A549 (cell line): ENCODE results near the genes C1orf35 and H3-4.

DNA sequence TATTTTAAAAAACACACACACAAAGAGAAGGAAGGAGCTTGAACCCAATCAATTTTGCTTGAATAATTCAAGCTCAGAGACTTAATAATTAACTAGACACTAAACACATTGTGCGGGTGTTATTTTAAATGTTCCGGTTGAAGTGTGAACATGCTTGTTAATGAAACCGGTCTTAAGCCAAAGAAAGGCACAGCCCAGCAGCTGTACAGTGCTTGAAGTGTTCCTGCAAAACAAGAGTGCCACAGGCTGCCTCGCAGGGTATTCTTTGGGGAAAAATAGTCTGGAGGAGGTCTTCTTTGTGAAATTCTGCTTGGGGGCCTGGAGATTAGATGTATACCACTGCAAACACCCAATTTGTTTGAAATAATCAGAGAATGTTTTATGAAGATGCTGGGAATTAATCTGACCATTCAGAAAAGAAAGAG is 2.2 kb upstream of the CDC42BPA start:
- PRO-cap = no peak
CAGE:
- cytosol, long polyA plus RNA = no peak
- long polyA plus RNA = no peak
- nucleus, long polyA plus RNA = no peak

DNA sequence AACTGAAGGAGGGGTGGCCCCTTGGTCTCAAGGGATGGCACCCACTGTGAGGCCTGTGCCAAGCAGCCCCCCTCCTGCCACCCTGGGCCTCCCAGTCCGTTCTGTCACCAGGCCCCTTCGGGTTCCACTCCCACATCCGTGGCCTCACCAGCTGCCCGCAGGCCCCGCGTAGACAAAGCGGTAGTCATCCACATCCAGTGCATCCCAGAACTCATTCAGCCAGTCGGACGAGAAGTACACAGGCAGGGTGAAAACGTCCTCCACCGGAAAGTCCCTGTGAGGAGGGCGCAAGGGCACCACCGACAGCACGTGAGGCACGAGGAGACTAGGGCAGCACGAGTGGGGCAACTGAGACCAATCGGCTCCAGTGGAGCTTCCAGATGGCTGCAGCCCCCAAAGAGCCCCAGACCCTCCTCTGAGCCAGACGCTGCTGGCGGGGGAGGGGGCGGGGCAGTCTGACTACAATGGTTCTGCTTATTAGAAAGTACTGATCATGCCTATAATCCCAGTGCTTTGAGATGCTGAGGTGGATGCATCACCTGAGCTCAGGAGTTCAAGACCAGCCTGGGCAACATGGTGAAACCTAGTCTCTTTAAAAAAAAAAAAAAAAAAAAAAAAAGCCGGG is 1.2 kb downstream of the JMJD4 start:
- PRO-cap = no peak
CAGE:
- cytosol, long polyA plus RNA = no peak
- long polyA plus RNA = no peak
- nucleus, long polyA plus RNA = no peak

DNA sequence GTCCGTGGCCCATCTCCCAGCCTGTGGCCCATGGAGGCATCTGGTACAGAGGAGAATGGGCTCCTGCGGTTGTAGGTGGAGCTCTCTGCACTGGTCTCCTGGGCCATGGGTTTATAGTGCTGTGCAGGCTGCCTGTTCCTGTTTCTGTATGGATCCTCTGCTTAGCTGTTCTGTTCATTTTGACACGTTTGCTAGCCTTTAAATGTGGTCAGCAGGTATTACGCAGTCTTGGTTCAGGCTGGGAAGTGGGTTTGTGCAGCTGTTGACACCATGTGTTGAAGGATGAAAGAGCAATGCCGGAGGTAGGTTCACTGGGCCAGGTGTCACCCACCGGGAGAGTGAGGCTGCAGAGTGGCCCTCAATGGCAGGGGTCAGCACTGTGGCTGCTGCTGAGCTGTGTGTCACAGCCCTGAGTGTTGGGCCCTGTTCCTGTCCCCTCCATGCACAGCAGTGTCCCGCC is 38.9 kb downstream of the SNAP47 start:
- PRO-cap = no peak
CAGE:
- cytosol, long polyA plus RNA = no peak
- long polyA plus RNA = no peak
- nucleus, long polyA plus RNA = no peak

DNA sequence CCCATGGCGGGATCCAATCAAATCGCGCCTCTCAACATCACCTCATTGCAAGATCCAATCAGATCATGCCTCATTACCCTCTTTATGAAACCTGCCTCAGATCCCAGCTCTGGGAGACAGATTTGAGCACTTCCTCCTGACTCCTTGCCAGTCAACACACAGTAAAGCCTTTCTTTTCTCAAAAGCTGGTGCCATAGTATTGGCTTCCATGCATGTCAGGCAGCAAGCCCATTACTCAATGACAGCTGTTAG is 41.9 kb downstream of the PRSS38 start:
- PRO-cap = no peak
CAGE:
- cytosol, long polyA plus RNA = no peak
- long polyA plus RNA = no peak
- nucleus, long polyA plus RNA = no peak

- PRO-cap = no peak
CAGE:
- cytosol, long polyA plus RNA = no peak
- long polyA plus RNA = no peak
- nucleus, long polyA plus RNA = no peak
These were observed 23.5 kb upstream of the ARF1 start for GRCh38 chr1:228058960-228059551.

GRCh38 chr1:228101961-228102612 is 1.0 kb downstream of the C1orf35 start:
- PRO-cap = no peak
CAGE:
- cytosol, long polyA plus RNA = no peak
- long polyA plus RNA = no peak
- nucleus, long polyA plus RNA = no peak

- PRO-cap = bidirectional peak, plus-strand start at chr1:228102944, minus-strand start at chr1:228102880; bidirectional peak, plus-strand start at chr1:228103210, minus-strand start at chr1:228103325
CAGE:
- cytosol, long polyA plus RNA = no peak
- long polyA plus RNA = start-site peak on the plus strand at chr1:228103436-228103518, 10 and 5 reads in 2 replicates
- nucleus, long polyA plus RNA = no peak
These were observed at the start of gene C1orf35 for GRCh38 chr1:228102613-228103637. Gene C1orf35, minus strand, starts transcription at chr1:228103325.

DNA sequence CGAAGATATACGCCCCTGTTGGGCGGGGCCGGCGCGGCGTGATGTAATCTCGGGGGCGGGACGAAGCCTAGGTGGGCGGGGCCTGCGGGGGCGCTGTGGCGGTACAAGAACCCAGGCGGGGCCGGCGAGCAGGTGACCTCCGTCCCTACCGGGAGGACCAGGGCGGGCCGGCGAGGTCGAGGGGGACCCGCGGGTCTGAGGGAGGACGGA is 174 bp upstream of the MRPL55 start:
- PRO-cap = bidirectional peak, plus-strand start at position 104 of the sequence, minus-strand start outside the sequence
CAGE:
- cytosol, long polyA plus RNA = no peak
- long polyA plus RNA = no peak
- nucleus, long polyA plus RNA = no peak

DNA sequence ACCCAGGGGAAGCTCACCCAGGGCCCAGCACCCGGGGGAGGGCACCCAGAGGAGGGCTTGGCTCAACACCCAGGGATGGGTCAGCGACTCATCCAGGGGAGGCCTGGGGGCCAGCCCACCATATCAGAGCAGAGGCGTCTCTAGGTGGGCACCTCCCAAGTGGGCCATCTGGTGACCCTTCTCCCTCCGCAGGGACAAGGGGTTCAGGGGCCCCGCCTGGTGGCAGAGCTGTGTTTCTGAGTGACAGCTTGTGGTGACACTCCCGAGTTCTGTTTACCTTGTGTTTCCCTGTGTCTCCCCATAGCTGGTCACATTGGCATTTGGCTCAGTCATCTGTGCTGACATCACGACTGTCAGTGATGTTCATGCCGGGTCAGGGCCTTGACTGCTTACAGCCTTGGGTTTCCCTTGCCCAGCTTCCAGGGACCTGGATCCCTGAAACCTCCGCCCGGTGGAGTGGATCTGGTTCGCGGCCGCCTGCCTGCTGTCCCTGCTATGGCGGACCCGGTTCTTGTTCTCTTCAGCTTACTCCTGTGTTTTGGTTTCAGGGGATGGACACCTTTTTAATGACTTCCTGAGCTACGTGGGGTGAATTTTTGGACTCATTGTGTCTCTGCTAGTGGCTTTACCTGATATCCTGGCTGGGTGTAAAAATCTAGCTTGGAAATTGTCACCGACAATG is 906 bp downstream of the IBA57 start:
- PRO-cap = no peak
CAGE:
- cytosol, long polyA plus RNA = no peak
- long polyA plus RNA = no peak
- nucleus, long polyA plus RNA = no peak

DNA sequence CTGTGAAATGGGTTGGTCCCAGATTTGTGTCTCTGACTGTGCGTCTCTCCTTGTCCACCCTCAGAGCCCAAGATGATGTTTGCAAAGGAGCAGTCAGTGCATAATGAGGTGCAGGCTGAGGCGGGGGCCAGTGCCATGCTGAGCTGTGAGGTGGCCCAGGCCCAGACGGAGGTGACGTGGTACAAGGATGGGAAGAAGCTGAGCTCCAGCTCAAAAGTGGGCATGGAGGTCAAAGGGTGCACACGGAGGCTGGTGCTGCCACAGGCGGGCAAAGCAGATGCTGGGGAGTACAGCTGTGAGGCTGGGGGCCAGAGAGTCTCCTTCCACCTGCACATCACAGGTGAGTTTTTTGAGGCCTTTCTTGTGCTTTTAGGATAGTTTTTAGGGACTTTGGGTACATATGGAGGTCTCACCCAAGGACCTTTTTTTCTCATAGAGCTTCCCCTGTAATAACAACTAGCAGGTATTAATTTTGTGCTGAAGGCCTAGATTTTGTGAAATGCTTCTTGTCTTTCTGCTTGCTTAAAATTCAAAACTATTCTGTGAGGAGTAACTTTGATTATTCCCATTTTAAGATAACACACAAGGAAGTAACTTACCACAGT is 36.5 kb downstream of the OBSCN start:
- PRO-cap = no peak
CAGE:
- cytosol, long polyA plus RNA = no peak
- long polyA plus RNA = no peak
- nucleus, long polyA plus RNA = no peak

GRCh38 chr1:228298148-228298789 is 90.4 kb downstream of the OBSCN start:
- PRO-cap = no peak
CAGE:
- cytosol, long polyA plus RNA = no peak
- long polyA plus RNA = no peak
- nucleus, long polyA plus RNA = no peak

DNA sequence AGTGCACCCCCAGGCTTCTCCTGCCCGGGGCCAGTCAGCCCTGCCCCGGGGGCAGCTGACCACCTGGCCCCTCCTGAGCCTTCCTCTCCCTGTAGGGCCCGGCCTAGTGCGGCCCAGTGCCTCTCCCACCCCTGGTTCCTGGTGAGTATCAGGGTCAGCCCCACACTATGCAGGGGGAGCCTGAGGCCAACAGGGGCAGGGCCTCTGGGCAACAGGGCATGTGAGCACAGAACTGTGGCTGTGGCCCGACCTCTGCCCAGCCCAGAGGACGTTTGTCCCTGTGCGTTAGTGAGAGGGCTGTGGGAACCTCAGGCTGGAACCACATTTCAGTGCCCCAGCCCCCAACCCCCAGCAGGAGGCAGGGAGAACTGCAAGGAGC is 36.5 kb downstream of the TRIM11 start:
- PRO-cap = no peak
CAGE:
- cytosol, long polyA plus RNA = no peak
- long polyA plus RNA = no peak
- nucleus, long polyA plus RNA = no peak

GRCh38 chr1:228400725-228401467 is 5.7 kb downstream of the TRIM11 start:
- PRO-cap = no peak
CAGE:
- cytosol, long polyA plus RNA = no peak
- long polyA plus RNA = no peak
- nucleus, long polyA plus RNA = no peak

GRCh38 chr1:228425123-228425687 is at the start of gene H3-4:
Gene H3-4, minus strand, starts transcription at chr1:228425360.
- PRO-cap = no peak
CAGE:
- cytosol, long polyA plus RNA = no peak
- long polyA plus RNA = no peak
- nucleus, long polyA plus RNA = no peak

DNA sequence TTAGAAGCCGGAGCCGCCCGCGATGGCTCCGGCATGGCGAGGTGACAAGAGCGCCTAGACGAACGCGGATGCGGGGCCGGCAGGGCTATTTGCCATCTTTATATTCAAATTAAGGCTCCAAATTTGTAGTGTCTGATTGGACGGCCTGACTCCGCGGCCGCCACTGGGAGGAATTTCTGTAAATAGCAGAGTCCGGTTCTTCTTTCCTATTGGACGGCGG is 6.6 kb downstream of the H2BC26 start:
- PRO-cap = no peak
CAGE:
- cytosol, long polyA plus RNA = no peak
- long polyA plus RNA = no peak
- nucleus, long polyA plus RNA = no peak

GRCh38 chr1:228464780-228465337 is 7.0 kb downstream of the H2BC26 start:
- PRO-cap = no peak
CAGE:
- cytosol, long polyA plus RNA = no peak
- long polyA plus RNA = no peak
- nucleus, long polyA plus RNA = no peak

DNA sequence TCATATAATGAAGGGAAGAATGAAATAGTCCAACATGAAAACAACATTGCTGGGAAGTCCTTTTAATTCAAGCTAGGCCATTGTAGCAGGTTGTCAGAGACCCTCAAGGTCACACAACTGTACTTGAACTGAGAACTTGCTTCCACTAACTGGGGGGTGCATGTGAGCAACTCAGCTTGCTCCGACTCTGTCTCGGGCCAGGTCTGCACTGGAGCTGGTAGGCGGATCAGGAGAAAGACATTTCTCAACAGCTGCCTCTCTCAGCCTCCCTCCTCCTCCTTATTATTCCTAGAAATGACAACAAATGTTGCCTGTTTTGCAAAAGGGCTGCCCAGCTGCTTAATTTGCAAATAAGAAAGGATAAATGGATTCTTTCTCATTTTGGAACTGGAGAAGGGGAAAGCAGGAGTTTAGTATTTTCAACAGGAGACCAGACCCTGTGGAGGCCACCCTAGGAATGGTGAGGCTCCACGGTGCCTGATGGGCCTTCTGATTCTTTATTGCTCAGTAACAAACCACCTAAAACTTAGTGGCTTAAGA is 140.5 kb downstream of the RHOU start:
- PRO-cap = no peak
CAGE:
- cytosol, long polyA plus RNA = no peak
- long polyA plus RNA = no peak
- nucleus, long polyA plus RNA = no peak

- PRO-cap = bidirectional peak, plus-strand start at chr1:228978963, minus-strand start at chr1:228978852
CAGE:
- cytosol, long polyA plus RNA = no peak
- long polyA plus RNA = no peak
- nucleus, long polyA plus RNA = no peak
These were observed 243.4 kb downstream of the RHOU start for GRCh38 chr1:228978663-228979130.

DNA sequence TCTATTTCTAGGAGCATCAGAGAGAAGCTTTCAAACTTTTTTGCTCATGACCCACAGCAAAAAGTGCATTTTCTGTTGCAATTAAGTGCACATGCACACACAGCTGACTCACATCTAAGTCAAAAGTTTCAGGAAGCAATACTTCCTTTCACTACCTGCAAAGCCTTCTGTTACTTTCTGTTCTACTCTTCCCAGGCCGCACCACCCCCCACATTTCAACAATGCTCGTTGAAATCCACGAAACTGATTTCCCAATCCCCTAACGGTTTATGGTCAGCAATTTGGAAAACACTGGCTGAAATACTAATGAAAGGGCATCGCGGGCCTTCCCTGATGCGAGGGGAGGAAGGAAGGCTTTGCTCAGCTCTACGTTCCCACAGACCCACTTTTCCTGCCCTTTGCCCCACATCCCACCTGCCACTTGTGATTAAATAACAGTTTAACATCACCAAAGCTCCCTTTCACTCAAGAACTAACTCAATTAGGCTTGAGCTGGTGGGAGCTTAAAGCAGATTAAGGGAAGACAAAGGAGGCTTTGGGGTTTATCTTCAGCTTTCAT is 243.3 kb upstream of the RAB4A start:
- PRO-cap = no peak
CAGE:
- cytosol, long polyA plus RNA = no peak
- long polyA plus RNA = no peak
- nucleus, long polyA plus RNA = no peak

GRCh38 chr1:229032393-229032809 is 238.5 kb upstream of the RAB4A start:
- PRO-cap = no peak
CAGE:
- cytosol, long polyA plus RNA = no peak
- long polyA plus RNA = no peak
- nucleus, long polyA plus RNA = no peak